Peyer's patch (tissue), 4 donors: ENCODE measurements around a stretch of chr3.

GRCh38 chr3:168024220-168025561, 71.0 kb downstream of the GOLIM4 start:
- PRO-cap: no peak
- RAMPAGE, long total RNA, 4 experiments: start-site peak on the minus strand in 2 of 4 experiments, at chr3:168024555-168025056 at its widest, 23 to 218 reads per replicate

DNA sequence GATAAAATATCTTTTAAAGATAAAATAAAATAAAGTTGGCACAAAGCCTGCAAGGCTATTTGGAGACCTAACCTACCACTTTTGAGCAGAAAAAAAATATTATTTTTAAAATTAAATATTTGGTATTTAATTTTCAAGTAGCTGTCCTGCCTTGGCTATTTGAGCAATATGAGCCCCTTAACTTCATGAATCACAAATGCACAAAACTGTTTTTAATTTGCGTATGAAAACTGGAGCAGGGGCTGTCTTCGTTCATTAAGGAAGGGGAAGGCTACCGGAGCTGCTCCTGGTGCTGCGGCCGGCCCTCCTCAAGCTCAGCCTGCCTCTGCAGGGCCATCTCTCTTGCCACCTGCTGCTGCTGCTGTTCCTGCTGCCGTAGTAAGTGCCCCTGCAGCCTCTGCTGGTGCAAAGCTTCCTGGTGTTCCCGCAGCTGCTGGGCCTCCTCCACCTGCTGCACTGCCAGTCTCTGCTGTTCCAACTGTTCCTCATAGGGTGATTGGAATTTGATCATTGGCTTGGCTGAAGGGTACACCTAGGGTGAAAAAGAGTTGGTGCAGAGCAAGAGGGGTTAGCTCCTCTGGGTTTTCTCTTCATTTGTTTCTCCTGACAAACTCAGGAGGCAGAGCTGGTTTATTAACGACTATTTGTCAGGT, 66.1 kb downstream of the GOLIM4 start:
- PRO-cap: no peak
- RAMPAGE, long total RNA, 4 experiments: start-site peak on the minus strand in 1 of 4 experiments, centred at position 498 of the sequence, 74 reads per replicate

GRCh38 chr3:168051640-168051851, 44.2 kb downstream of the GOLIM4 start:
- PRO-cap: no peak
- RAMPAGE, long total RNA, 4 experiments: no peak in any of the 4 experiments

GRCh38 chr3:169117215-169117874, 546.2 kb downstream of the MECOM start:
- PRO-cap: no peak
- RAMPAGE, long total RNA, 4 experiments: no peak in any of the 4 experiments

- PRO-cap: no peak
- RAMPAGE, long total RNA, 4 experiments: no peak in any of the 4 experiments
Observed at GRCh38 chr3:169143563-169143899, 520.0 kb downstream of the MECOM start.

- PRO-cap: no peak
- RAMPAGE, long total RNA, 4 experiments: no peak in any of the 4 experiments
Observed at GRCh38 chr3:169268385-169269016, 395.0 kb downstream of the MECOM start.

DNA sequence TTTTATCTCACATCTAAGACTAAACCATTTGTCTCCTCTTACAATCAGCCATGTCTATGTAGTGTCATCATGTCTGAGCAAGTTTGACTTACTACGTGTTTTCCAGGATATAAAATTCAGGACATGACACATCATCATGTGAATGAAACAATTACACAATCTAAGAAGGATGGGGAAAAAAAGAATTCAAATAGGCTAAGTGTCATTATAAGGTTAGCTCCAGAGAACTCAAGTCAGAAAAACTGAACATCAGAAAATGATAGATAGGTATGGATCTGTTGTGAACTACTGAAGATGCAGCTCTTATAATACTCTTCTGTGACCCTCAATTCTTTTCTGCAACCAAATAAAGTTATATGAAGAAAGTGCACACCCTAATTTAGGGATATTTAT, 208.6 kb downstream of the MECOM start:
- PRO-cap: no peak
- RAMPAGE, long total RNA, 4 experiments: no peak in any of the 4 experiments

DNA sequence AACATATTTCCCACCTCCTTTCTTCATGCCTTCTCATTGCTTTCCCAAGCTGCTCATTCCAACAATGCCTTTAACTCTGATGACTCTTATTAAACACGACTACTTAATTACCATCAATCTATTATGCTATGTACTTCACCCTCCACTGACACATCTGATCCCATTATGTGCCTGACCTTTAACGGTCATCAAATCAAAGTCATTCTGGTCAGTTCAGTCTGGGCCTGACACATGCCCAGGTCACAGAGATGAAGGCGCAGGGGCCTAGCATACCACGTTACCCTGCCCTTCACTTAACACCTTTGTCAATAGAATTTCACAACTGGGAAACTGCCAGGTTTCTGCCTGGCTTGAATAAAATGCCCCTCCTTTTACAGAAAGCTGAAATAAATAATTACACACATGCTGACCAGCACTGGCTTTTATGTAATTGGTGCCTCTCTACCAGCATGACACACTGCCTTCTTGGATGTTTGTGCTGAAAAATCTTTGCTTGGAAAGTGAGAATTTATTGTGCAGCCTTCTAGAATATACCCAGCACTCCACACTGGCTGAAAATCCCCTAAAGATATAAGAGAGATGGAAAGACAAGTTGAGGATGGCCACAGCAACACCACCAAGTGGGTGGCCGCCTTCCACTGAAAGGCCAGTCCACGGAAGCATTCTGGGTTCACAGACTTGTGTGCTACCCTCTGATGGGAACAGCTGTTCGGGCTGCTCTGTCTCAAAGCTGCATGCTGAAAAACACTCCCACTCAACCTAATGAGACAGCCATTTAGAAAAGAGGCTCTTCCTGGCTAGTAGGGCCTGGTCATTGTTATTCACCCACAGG, 39.4 kb downstream of the MECOM start:
- PRO-cap: no peak
- RAMPAGE, long total RNA, 4 experiments: no peak in any of the 4 experiments

DNA sequence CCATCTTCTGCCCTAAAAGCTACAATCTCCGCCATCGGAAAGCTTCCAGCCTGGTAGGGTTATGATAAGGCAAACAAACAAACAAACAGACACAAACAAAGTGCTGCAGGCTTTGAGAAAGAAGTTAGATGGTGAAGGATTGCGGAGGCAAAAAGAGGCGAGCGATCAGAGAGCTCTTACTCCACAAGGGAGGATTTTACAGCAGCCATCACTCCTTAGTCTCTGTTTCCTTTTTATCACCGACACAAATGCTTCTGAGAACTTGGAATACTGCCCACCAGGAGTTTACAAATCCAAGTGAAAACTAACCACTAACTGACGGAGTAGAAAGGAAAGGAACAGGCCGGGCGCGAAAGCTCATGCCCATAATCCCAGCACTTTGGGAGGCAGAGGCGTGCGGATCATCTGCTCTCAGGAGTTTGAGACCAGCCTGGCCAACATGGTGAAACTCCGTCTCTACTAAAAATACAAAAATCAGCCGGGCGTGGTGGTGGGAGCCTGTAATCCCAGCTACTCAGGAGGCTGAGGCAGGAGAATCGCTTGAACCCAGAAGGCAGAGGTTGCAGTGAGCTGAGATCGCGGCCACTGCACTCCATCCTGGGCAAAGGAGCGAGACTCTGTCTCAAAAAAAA, 35.5 kb upstream of the GPR160 start:
- PRO-cap: unidirectional peak, plus-strand start at position 318 of the sequence
- RAMPAGE, long total RNA, 4 experiments: no peak in any of the 4 experiments

DNA sequence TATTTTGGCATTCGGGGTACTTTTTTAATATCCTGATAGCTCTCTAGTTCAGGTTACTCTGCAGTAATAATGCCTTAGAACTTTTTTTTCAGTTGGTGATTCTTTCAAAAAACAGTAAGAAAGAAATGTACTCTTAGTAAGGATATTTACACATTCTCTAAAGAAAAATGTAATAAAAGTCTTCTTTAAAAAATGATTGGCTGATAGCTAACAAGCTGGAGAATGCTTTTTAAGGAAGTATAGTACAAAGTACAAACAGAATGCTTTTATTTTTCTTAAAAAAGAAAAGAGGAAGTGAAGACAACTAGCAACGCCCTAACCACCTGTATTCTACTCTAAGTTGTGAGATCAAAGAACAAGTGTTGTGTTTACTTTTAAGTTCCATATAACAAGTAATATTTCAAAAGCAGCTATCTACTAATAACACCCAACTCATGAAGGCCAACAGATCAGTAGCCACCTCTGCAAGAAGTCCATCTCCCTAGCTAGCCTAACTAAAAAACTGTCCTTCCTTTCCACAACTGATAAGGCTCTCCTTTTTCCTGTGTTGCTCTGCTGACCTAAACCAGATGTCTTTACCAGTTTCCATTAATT, 27.1 kb downstream of the PHC3 start:
- PRO-cap: no peak
- RAMPAGE, long total RNA, 4 experiments: no peak in any of the 4 experiments

DNA sequence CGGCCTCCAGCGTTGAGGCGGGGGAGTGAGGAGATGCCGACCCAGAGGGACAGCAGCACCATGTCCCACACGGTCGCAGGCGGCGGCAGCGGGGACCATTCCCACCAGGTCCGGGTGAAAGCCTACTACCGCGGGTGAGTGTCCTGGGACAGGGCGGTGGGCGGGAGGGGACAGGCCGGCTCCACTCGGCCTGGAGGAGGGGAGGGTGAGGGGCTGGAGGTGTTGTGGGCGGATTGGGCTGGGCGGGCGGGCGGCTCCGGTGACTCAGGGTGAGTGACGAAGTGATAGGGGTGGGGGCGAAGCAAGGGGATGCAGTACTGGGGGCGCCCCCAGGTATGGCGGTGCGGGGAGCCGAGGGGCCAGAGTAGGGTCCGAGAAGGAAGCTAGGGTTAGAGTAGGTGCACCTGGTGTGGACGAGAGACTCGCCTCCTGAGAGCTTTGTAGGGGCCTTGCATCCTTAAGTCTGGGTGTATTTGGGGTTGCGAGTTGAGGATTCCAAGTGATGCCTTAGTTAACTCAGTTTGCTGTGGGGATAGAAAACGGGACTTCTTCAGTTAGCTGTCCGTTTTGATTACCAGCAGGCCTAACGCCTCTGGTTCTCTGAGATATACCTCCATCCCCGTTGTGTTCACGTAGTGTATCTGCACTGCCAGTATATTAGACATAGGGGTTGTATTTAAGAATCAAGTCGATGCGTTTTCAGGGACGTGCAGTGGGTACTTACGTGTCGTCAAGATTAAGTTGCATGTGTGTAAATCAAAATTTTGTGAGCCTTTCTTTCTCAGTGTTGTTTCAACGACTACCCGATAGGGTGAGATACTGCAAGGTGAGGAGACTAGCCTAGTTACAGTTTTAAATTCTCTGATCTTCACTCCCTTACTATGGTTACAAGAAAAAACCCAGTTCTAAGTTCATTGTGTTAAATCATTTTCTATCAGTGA, 683 bp downstream of the PRKCI start:
- PRO-cap: no peak
- RAMPAGE, long total RNA, 4 experiments: no peak in any of the 4 experiments

- PRO-cap: no peak
- RAMPAGE, long total RNA, 4 experiments: no peak in any of the 4 experiments
Observed at GRCh38 chr3:170320522-170321010, 36.9 kb upstream of the SKIL start.

GRCh38 chr3:170357810-170358726, 553 bp downstream of the SKIL start:
- PRO-cap: bidirectional peak, plus-strand start at chr3:170358470, minus-strand start at chr3:170358202
- RAMPAGE, long total RNA, 4 experiments: no peak in any of the 4 experiments

DNA sequence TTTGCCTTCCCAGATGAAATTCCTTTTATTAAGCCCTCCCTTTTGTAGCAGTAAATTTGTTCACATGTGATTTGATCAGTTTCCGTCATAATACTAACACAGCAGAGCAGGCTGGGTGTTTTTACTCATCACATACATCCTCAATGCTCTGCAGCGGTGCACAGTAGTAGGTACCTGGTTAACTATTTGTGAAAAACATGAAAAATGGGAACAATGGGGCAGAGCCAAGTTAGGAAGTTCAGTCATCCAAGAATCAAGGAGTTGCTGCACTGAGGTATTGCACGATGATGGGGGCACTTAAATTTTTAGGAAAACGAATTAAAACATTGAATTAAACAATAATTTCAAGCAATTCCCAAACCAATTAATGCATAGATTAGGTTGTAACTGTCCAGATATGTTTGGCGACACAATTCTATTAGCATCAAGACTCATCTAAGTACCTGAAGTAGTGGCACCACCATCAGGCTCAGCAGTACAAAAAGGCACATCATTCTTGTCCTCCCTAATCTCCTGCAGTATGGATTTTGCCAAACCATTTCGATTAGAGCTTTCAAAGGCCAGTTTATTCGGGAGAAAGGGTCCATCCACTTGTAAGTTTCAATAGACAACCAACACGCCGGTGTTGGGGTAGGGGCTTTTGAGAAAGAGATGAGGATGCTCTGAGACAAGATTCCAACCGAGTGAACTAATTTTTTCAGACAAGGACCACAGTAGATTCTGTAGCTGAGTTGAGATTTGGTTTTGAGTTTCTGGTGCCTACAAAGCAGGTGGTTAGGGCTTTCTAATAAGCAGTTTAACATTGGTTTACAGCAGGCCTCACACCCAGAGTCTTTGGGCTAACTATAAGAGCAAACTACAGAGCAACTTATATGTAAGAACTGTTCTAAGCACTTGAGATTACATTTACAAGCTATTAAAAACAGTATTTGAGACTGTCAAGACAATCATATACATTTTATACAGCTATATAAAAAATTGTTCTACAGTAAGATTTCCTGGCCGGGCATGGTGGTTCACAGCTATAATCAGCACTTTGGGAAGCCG, 4.8 kb downstream of the RPL22L1 start:
- PRO-cap: no peak
- RAMPAGE, long total RNA, 4 experiments: no peak in any of the 4 experiments

DNA sequence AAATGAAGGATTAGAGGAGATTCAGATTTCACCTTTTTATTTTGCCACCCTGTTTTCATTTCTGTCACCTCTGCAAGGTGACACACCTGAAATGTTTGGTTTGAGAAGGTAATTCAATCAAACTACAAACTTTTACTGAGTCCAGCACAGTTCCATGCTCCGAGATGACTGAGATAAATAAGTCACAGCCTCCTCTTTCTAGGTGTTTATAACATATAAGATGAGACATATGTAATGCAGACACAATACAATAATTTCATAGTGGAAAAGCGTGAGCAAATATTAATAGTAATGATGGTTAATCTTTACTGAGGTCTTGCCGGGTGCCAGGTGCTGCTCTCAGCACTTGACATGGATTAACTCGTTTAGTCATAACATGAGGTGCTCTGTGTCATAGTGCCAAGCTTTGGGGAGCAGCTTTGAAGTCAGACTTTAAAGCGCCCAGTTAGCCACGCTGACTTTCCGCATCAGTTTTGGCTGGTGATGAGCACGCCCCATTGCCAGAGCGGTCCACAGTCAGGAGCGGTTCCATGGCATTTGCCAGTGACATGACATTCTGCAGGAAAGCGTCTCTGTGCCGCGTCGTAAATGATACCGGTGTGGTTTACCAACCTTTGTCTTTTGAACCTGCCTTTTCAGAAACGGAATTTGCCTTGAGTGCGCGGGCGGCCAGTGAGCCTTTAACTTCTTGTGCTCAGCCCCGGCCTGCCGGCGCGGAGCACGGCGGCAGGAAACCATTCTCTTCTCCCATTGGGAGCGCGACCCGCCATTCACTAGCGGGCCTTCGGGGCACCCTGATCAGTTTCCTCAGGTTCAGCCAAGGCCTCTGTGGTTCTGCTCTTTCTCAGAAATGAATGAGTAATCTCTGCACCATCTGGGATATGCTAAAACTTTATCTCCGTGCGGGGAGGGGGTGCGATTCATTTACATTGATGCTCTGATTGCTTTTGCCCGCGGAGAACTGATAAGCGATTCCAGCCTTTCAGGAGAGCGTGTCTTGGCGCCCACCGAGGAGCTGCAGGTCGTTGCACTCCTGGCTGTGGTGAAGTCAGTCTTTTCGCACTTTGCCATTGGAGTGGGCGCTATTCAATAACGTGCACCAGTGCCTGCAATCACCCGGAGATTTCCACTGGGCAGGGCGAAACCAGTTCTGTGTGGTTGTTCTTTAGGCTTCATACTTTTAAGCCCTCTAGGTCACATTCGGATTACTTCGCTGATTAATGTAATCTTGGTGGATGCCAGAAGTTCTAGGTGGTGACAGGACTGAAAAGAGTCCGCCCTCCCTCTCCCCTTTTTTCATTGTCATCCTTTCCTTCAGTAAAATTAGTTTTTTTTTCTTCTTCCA, 1.7 kb upstream of the SLC2A2 start:
- PRO-cap: unidirectional peak, minus-strand start at position 170 of the sequence; bidirectional peak, plus-strand start at position 683 of the sequence, minus-strand start at position 539 of the sequence
- RAMPAGE, long total RNA, 4 experiments: no peak in any of the 4 experiments

DNA sequence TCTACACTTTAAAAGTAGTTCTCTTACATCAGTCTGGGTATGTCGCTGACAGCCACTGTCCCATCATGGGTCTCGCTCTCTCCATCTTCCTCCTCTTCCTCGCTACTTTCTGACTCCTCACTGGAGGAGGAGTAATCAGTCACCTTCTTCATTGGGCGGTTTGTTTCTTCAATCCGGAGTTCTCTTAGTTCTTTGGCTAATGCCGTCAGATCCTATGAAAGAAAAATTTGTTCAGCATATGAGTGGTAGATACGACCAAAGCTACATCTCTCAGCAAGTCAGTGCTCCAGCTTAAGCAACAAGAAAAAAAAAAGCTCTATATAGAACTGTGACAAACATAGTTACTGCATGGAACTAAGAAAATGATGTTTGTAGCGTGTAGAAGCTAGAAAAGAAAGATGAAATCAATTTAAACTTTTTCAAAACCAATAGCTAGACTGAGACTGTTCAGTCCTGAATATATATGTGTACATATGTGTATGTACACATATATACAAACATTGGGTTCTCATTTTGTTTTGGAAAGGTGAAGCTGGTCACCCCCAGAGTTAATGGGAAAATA, 75.0 kb upstream of the SLC2A2 start:
- PRO-cap: no peak
- RAMPAGE, long total RNA, 4 experiments: start-site peak on the minus strand in 1 of 4 experiments, centred at position 366 of the sequence, 80 reads per replicate

- PRO-cap: bidirectional peak, plus-strand start at chr3:171174030, minus-strand start at chr3:171173905
- RAMPAGE, long total RNA, 4 experiments: no peak in any of the 4 experiments
Observed at GRCh38 chr3:171173616-171174158, 147.2 kb upstream of the SLC2A2 start.

- PRO-cap: no peak
- RAMPAGE, long total RNA, 4 experiments: no peak in any of the 4 experiments
Observed at GRCh38 chr3:171261360-171261945, 198.8 kb downstream of the TNIK start.

DNA sequence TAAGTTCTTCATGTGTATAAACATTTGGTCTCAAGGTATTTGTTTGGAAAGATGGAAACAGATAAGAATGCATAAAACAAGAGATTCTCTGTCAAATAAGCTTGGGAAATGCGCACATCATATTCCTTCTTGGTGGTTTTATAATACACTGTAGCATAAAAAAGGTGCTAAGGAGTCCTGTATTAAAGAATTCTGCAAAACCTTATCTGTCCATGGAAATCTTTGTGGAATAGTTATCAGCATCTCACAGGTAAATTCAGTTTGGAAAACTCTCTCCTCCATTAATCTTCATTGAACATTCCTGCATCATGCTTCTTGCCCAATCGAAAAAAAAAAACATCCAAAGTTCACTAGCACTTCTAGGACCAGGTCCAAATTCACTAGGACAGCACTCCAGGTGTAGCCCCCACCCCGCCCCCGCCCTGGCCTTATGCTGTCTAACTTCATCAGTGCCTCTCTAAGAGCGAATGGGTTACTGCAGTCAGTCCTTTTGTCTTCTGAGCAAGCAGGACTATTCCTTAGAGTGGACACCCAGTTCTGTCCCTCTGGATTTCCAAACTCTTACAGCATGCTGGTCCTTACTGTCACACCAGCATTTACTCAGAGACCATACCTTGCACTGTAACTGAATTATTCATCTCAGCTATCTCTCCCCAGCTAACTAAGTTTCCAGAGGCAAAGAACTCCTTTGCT, 138.6 kb downstream of the PLD1 start:
- PRO-cap: no peak
- RAMPAGE, long total RNA, 4 experiments: no peak in any of the 4 experiments

DNA sequence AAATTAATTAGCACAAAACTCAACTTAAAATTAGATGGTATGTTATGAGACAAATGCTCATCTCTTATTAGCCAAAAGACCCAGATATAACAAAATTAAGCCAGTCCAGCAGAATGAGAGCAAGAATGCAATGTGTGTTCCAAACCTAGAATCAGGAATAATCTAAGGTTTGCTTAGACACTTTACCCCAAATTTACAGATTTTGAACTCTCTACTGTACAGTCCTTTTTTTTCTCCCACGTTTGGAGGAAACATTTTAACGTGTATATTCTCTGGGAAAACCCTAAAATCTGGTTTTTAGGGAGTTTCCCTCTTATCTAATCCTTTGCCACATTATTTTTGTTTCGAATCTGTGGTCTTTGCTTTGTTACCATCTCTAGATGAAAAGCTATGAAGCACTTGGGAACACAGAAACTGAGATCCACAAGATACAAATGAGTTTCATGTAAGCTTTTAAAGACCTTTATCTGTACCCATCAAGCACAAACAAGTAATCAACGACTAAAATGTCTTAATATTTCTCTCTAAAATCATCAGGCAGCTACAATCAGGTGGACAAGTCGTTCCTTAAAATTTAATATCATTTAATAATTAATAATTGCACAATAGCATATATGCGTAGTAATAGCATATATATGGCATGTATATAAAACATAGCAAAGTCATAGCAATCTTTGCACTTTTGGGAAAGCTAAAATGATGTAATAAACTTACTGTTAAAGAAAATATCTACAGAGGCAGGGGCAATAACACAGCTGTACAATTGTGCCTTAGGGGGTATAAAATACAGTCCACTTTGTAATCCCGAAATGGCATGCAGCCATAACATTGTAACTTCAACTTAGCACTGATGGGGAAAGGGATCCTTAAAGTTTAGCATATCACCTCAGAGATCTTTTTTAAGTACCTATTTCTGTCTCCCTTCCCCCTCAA, 41.2 kb downstream of the PLD1 start:
- PRO-cap: no peak
- RAMPAGE, long total RNA, 4 experiments: no peak in any of the 4 experiments